Upper lobe of left lung (tissue), 5 donors: ENCODE measurements around a stretch of chr15.

DNA sequence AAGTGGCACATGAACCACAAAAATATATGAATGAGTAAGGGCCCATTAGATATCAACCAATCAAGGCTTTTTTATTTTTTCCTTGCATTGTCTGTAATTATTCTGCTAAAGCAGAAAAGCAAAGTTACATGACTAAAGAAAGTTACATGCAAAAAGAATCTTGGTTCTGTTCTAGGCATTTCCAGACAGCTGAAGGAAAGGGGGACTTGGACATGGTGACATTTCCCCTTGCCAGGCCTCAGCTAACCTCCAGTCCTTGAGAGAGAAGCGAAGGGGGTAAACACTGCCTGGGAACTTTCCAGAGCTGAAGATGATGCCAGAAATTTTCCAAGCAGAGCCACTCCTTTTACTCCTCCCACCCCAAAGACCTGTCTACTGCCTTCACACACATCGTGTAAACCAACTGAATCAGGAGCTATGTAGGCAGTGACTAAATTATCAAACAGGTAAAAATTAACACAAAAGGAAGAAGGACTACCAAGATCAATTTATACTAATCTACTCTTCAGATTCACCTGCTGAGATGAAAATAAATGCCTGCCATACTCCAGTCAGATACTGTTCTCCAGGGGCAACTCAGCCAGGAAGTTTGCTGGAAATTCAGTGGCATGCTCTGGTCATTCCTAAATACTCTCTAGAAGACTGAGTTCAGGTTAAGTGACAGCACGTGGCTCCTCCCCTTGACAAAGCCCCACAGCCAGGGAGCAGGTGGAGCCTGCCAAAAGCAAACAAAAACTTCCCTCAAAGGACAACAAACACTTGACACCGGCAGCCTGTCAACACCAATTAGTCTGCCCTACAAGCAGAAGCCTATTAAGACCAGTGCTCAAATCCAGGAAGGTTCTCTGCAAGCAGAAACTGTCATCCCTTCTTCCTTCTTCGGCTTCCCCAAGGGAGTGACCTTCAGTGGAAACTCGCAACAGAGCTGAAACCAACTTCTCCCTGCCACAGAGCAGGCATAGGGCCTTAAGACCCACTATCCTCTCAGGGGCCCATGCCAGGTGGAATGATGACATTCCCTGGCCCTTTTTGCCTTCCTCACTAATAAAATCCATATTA lies 5.2 kb downstream of the MEX3B start:
- PRO-cap, 2 experiments = no peak in any of the 2 experiments
- RAMPAGE, long total RNA, 4 experiments = no peak in any of the 4 experiments

DNA sequence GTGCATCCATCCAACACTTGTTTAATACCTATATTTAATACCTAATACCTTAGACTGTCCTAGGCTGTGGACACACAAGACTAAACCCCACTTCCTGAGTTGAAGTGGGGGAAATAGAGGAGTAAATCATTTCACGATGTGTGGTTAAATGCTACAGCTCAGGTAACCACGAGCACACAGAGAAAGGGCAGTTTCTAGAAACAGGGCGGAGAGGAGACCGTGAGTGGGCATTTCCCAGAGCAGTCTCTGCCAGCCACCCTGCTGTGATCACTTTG lies 5.3 kb upstream of the GOLGA6L10 start:
- PRO-cap, 2 experiments = no peak in any of the 2 experiments
- RAMPAGE, long total RNA, 4 experiments = no peak in any of the 4 experiments

DNA sequence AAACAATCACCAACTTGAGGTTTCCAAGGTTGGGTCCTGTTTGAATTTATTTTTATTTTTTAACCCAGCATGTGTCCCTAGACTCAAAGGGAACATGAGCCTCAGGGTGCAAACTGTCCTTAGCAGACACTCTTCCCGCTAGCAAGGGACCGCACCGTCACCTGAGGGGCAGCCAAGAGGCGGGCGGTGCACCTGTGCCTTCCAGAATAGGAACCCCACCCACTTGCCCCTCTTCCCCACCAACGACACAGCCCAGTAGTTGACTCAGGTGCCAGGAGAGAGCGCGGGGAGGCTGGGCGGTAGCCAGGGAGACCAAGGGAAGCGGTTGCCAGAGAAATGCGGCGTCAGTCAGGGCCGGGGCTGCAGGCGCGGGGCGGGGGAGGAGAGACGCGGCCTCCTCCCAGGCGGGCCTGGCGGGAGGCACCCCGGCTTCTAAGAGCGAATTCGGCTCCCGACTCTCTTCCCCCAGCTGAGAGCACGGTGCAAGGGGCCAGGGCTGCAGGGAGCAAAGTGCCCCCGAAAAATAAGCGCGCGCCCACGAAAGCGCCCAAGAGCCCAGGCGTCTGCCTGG lies 994 bp downstream of the CPEB1 start:
- PRO-cap, 2 experiments = no peak in any of the 2 experiments
- RAMPAGE, long total RNA, 4 experiments = no peak in any of the 4 experiments

GRCh38 chr15:82817459-82818258 lies 8.2 kb downstream of the WHAMM start:
- PRO-cap, 2 experiments = no peak in any of the 2 experiments
- RAMPAGE, long total RNA, 4 experiments = no peak in any of the 4 experiments

- PRO-cap, 2 experiments = no peak in any of the 2 experiments
- RAMPAGE, long total RNA, 4 experiments = start-site peak on the minus strand in 1 of 4 experiments, at chr15:82854668-82854951 at its widest, 6 to 25 reads per replicate
These were observed 45.1 kb downstream of the WHAMM start for GRCh38 chr15:82854452-82855027.

DNA sequence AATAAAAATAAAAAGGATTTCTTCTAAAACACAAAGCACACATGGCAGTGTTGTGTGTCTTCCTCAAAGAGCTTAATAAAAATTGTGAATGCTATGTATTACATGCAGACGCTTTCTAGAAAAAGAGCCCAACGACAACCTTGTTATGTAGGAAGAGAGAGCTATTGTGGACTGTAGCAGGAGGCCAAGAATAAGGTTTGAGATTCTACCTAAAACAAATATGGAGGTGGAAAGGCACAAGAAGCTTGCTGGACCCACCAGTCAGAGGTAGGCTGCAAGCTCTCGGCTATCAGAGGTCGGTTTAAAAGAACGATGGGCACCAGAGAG lies 1.2 kb downstream of the HDGFL3 start:
- PRO-cap, 2 experiments = no peak in any of the 2 experiments
- RAMPAGE, long total RNA, 4 experiments = no peak in any of the 4 experiments

DNA sequence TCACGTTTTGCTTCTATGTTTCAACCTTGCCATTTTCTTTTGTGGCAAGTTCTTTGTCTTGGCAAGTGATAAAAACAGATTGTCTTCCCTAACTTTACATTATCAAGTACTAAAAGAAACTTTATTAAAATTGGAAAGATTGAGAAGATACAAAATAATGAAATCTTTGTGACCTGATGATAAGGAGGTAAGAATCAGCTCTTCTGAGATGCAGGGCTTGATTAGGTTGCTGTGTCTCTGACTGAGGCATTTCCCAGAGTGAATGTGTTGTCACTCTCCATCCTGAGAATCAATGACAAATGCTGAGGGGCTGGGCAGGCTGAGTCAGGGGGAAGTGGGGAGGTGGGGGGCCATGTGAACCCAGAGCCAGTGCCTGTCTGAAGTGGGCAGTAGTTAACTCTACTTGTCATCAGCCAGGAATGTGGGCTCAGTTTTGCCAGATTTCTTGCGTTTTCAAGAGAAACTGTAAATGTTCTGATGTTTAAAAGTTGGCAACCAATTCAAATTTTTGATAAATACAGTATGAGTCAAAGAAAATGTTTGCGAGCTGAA lies 3.0 kb upstream of the BNC1 start:
- PRO-cap, 2 experiments = no peak in any of the 2 experiments
- RAMPAGE, long total RNA, 4 experiments = no peak in any of the 4 experiments

- PRO-cap, 2 experiments = no peak in any of the 2 experiments
- RAMPAGE, long total RNA, 4 experiments = no peak in any of the 4 experiments
These were observed 67.6 kb upstream of the SH3GL3 start for GRCh38 chr15:83379507-83380055.

DNA sequence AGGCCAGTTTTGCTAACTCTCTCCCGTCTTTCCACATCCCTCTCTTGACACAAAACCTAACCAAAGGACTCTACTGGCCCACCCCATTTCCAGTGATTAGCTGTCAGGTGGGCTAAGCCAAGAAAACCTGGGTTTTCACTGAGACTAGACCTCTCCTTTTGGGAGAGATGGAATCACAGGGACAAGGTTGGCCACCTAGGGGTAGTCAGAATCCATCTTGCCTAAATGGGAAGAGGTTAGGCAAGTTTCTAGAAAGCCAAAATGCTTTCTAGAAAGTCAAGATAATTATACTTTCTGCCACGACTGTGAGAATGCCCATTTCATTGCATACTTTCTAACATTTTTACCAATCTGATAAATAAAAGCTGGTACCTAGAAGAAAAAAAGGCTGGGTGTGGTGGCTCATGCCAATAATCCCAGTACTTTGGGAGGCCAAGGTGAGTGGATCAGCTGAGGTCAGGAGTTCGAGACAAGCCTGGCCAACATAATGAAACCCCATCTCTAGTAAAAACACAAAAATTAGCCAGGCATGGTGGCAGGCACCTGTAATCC lies 34.7 kb upstream of the ZSCAN2 start:
- PRO-cap, 2 experiments = no peak in any of the 2 experiments
- RAMPAGE, long total RNA, 4 experiments = start-site peak on the minus strand in 2 of 4 experiments, centred at positions 241 to 332 of the sequence, 10 to 18 reads per replicate

DNA sequence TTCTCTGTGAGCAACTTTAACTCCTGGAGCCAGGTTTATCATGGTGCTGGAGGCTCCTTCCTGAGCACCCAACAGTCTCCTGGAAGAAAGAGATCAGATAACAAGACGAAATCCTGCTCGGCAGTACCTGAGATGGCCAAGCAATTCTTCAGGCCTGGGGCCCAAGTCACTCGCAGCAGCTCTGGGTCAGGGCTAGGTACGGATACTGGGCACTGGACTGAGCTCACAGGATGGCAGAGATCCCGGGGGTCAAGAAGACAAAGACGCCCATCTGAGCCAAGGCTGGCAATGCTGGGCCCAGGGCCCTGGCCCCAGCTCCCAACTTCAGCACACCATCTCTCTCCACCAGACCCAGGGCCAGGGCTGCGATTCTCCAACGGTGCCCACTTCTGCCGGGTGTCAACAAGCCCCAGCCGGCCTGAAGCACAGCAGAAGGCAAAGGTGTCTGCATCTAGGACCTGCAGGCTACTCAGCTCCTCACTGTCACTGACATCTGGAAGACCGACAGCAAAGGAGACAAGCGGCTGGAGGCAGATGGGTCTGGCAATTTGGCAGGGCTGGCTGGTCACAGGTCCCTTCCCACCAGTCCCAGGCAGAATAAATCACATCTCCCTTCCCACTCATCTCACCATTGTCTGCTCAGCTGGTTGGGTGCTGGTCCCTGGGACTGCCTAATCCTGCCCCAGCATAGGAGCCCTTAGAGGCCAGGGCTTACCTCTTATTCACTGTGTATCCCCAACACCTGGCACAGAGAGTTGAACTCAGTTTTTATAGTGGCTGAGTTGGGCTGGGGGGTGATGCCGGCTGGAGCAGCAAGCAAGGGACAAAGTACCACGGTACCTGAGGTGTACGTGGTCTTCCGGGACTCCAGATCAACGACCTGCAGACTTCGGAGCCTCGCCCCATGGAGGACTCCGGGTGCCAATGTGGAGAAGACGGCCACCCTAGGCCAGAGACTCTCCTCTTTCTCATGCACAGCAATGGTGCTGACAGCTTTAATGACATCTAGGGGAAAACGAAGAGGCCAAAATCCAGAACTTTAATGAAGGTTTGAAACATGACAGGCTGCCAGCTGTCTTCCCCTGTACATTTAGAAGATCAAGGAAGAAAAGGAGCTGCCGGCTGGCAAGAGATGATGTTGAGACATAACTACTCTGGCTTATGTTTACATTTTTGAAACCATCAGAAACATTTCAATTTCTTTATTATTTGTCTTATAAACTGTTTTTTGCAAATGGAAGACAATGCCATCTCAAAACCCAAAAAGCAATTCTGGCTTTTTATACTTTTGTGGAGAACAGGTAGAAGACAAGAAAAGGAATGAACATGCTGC lies 8.3 kb downstream of the WDR73 start:
- PRO-cap, 2 experiments = no peak in any of the 2 experiments
- RAMPAGE, long total RNA, 4 experiments = no peak in any of the 4 experiments

GRCh38 chr15:84670553-84671038 lies 12.6 kb upstream of the NMB start:
- PRO-cap, 2 experiments = no peak in any of the 2 experiments
- RAMPAGE, long total RNA, 4 experiments = no peak in any of the 4 experiments

- PRO-cap, 2 experiments = no peak in any of the 2 experiments
- RAMPAGE, long total RNA, 4 experiments = no peak in any of the 4 experiments
These were observed 13.9 kb upstream of the NMB start for GRCh38 chr15:84671796-84672364.

- PRO-cap, 2 experiments = peak in 2 of 2 experiments; most common plus-strand start chr15:84748362 (in 2); most common minus-strand start chr15:84748068 (in 2)
- RAMPAGE, long total RNA, 4 experiments = start-site peak on the minus strand in 1 of 4 experiments, at chr15:84748206-84748267 at its widest, 13 reads per replicate
These were observed 373 bp upstream of the ZNF592 start for GRCh38 chr15:84747940-84748498.

- PRO-cap, 2 experiments = no peak in any of the 2 experiments
- RAMPAGE, long total RNA, 4 experiments = no peak in any of the 4 experiments
These were observed 27.8 kb downstream of the ALPK3 start for GRCh38 chr15:84844881-84845525.

GRCh38 chr15:84856699-84857572 lies 27.5 kb upstream of the SLC28A1 start:
- PRO-cap, 2 experiments = no peak in any of the 2 experiments
- RAMPAGE, long total RNA, 4 experiments = no peak in any of the 4 experiments

DNA sequence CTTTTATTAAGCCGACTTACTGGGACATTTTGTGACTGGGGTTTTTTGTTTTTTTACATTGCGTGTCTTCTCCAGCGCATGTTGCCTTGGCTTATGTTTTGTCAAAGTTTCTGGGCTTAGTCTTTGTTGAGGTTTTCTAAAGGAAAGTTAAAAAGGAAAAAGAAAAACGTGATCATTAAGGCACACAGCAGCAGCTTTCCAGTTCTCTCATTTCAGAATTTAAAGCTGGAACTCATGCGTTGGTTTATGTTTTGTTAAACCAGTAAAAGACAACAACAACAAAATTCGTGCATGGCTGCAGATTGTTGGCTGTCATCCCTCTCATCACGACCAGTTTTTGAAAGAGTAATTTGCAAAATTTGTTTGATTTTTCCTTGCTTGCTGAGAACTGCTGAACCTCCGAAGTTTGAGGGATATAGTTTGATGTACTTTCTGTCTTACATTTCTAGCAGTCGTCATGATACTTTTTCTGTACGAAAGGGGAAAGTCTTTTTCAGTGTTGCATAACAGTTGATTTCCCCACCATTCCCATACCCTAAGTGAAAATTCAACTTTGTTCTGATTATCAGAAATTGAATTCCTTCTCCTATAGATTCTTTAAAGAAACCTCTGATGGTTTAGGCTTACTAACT lies 1.5 kb downstream of the PDE8A start:
- PRO-cap, 2 experiments = no peak in any of the 2 experiments
- RAMPAGE, long total RNA, 4 experiments = no peak in any of the 4 experiments

GRCh38 chr15:85000002-85000499 lies 18.4 kb downstream of the PDE8A start:
- PRO-cap, 2 experiments = no peak in any of the 2 experiments
- RAMPAGE, long total RNA, 4 experiments = no peak in any of the 4 experiments

DNA sequence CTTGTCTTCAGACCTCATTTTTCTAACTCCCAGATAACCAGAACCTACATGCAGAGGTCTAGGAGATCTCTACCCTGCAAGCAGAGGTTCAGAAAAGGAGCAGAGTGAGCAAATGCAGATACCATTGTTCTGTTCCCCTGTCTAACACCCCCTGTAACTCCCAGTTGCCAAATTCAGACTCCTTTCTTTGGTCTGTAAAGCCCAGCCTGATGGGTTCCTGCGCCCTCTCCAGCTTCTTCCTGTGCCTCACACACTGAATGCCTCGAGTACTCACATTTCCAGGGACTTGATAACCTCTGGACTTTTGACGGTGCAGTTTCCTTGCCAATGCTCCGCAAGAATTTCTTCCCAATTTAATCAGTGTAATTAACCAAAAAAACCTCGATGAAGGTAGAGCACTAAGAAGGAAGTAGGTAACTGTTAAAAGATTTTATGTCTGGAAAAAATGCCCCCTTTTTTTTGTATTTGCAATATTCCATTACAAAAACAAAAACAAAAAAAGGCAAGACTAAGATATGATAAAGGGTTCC lies 19.3 kb downstream of the PDE8A start:
- PRO-cap, 2 experiments = no peak in any of the 2 experiments
- RAMPAGE, long total RNA, 4 experiments = no peak in any of the 4 experiments

GRCh38 chr15:85039092-85039990 lies 57.7 kb downstream of the PDE8A start:
- PRO-cap, 2 experiments = no peak in any of the 2 experiments
- RAMPAGE, long total RNA, 4 experiments = no peak in any of the 4 experiments

DNA sequence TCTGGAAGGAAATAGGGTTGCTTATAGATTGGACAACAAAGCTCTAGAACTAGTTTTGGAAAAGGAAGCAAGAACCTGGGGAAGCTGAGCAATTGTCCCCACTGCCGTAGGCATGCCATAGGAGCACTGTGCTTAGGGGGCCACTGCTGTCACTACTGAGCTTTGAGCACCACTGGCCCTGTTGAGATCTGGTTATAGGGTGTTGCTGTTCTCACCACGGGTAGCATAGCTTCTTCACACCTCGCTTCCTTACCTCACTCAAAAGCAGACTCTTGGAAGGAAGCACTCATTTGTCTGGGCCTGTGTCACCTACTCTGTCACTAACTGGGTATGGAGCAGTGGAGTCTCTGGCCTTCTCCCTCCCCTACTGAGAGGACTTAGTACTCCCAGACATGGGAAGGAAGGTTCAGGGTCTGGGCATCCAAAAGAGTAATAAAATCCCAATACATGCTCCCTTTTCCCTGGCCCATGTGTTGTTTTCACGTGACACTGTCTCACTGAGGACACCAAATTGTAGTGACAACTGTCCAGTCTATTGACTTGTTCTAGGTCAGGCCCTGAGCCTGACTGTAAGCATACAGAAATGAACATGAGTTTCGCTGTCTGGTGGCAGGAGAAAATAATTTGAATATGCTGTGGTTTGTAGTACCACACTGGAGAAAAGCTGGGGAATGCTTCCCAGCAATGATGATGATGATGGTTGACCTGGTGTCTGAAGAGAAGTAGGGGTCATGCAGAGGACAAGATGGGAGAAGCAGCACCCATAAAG lies 122.1 kb downstream of the PDE8A start:
- PRO-cap, 2 experiments = no peak in any of the 2 experiments
- RAMPAGE, long total RNA, 4 experiments = start-site peak on the plus strand in 1 of 4 experiments, centred at position 651 of the sequence, 11 reads per replicate